Metastatic Pancreatic Carcinoma in the Ovary (tissue), 1 donor: Measurements from ENCODE around the genes IDNK, UBQLN1 and AGTPBP1.

GRCh38 chr9:79583909-79584580, 12.3 kb downstream of the TLE4 start:
- PRO-cap: no peak

GRCh38 chr9:79687671-79687925, 115.8 kb downstream of the TLE4 start:
- PRO-cap: no peak

- PRO-cap: no peak
These were observed 297.0 kb downstream of the TLE4 start for GRCh38 chr9:79868761-79869215.

GRCh38 chr9:81145433-81145996, 543.8 kb downstream of the TLE1 start:
- PRO-cap: no peak

DNA sequence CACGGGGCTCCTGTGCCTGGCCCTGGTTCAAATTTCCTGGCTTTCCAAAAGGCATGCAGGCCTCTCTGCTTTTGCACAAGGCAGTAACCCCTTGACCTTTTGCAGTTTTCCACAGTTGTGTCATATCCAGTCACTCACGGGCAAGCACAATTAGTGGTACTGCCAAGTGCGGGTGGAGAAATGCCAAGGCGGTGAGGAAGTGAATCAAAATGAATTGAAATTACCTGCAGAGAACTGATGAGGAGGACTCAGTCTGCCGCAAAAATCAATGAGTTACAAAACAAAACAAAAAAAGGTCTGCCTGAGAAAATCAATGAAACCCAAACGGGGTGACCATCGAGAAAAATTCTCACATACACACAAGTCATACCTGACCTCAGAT, 126.6 kb downstream of the TLE1 start:
- PRO-cap: no peak

- PRO-cap: no peak
These were observed 65.9 kb downstream of the RASEF start for GRCh38 chr9:82996876-82997516.

DNA sequence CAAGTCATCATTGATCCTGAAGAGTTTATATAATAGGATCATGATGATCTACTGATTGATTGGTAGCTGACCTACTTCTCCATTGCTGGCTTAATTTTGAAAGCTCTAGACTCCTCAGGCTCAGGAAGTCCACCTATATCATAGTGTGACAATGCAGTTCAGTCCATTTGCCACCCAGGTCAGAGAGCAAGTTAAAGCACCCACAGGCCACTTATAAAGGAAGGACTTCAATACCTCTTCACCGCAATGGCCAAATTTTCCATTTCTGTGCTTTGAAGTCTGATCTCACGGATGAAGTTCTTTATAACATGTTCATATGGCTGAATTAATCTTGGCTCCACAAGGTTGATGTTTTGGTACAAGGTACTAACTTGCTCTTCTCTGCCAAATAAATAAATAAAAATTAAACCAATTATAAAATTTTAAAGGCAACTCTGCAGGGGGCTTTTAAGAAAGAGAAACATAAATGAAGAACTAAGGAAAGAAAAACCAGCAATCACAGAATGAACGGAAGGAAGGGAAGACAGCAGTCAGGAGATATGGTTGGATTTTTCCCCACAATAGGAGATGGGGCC, 37.3 kb downstream of the RASEF start:
- PRO-cap: no peak

GRCh38 chr9:83060393-83060976, 2.5 kb downstream of the RASEF start:
- PRO-cap: no peak

DNA sequence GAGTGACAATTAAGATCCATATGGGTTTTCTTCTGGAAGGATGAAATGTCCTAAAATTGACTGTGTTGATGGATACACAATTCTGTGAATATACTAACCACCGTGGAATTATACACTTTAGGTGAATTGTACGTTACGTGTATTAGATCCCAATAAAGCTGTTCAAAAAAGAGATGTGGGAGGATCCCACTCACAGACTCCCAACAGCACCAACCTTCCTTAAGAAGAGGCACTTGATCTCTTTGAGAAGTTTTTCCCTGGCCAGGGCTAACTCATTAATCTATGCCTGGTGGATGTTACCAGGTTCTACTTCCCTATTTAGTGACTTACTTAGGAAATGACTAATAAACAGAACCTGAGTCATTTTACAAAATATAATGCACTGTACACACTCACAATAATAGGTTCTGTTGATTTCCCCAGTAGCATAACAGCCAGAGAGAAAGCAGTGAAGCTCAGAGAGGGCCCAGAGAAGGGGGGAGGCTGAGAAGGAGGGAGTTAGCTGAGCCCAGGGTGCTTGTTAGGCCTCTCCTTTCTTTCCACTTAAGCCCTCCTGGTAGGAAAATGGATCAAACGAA, 27.2 kb downstream of the FRMD3 start:
- PRO-cap: no peak

DNA sequence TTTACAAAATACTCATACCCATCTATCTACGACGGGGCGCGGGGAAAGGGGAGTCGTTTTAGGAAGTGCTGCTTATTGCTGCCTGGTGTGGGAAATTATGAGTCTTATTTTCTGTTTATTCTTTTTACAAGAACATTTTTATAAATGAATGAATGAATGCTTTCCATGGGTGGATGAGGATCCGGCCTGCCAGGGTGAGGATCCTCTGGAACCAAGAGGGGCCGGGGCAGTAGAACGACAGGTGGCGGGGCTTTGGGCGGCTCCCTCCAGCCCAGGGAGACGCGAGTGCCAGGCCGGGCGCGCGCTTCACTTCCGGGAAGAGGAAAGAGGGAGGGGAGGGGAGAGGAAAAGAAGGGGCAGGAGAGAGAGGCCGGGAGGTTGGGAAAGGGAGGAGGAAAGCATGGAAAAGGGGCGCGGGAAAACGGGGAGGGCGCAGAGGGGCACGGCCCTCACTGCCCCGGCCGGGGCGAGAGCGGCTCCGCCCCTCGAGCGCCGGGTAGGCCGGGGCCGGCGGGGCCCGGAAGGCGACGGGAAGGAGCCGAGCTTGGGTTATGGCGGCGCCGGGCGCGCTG, at the start of gene IDNK:
IDNK (plus strand) TSS at position 523 of the 572 bp plus-strand sequence.
- PRO-cap: bidirectional peak, plus-strand start at position 504 of the sequence, minus-strand start at position 287 of the sequence

GRCh38 chr9:83656334-83656770, 33.4 kb downstream of the IDNK start:
- PRO-cap: no peak

DNA sequence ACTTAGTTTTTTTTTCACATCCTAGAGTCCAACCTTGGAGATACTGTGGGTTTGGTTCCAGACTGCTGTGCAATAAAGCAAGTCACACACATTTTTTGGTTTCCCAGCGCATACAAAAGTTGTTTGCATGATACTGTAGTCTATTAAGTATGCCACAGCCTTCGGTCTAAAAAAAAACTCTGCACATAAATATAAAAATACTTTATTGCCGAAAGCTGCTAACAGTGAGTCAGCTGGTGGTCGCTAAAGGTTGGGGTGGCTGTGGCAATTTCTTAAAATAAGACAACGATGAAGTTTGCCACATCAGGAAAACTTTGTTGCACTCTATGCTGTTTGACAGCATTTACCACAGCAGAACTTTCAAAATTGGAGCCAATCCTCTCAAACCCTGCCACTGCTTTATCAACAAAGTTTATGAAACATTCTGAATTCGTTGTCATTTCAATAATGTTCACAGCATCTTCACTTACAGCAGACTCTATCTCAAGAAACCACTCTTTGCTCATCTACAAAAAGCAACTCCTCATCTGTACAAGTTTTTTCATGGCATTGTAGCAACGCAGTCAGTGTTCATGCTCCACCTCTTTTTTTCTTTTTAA, 37.3 kb downstream of the UBQLN1 start:
- PRO-cap: no peak

- PRO-cap: unidirectional peak, plus-strand start at chr9:83707183
These were observed 561 bp downstream of the UBQLN1 start for GRCh38 chr9:83706932-83707862.

GRCh38 chr9:83707863-83708491, at the start of gene UBQLN1:
Gene UBQLN1 (minus strand): TSS chr9:83707958.
- PRO-cap: bidirectional peak, plus-strand start at chr9:83708304, minus-strand start at chr9:83707972

DNA sequence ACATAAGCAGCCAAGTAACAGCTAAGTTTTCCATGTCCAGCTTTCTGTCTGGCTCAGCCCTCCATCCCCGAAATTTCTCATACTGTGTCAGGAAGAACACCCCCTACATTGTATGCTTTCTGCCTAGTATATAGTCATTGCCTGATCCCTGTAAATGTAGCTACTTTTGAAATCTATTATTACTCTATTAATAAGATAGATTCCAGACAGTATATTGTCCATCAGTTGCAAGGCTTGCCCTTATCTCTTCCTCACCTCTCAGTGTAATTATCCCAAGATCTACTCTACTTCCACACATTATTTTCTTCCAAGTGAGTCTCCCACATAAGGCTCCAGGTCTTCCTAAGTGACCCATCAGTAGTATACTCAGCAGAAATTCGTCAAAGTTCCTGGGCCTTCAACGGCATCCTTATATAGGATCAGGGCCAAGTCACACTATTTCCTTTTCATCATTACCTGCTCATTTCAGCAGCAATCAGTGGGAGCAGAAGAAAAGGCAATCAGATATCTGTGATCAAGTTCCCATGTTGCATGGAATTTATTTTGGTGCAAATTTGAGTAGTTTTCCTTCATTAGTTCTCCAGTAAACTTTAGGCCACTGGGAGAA, 20.2 kb downstream of the GKAP1 start:
- PRO-cap: no peak

DNA sequence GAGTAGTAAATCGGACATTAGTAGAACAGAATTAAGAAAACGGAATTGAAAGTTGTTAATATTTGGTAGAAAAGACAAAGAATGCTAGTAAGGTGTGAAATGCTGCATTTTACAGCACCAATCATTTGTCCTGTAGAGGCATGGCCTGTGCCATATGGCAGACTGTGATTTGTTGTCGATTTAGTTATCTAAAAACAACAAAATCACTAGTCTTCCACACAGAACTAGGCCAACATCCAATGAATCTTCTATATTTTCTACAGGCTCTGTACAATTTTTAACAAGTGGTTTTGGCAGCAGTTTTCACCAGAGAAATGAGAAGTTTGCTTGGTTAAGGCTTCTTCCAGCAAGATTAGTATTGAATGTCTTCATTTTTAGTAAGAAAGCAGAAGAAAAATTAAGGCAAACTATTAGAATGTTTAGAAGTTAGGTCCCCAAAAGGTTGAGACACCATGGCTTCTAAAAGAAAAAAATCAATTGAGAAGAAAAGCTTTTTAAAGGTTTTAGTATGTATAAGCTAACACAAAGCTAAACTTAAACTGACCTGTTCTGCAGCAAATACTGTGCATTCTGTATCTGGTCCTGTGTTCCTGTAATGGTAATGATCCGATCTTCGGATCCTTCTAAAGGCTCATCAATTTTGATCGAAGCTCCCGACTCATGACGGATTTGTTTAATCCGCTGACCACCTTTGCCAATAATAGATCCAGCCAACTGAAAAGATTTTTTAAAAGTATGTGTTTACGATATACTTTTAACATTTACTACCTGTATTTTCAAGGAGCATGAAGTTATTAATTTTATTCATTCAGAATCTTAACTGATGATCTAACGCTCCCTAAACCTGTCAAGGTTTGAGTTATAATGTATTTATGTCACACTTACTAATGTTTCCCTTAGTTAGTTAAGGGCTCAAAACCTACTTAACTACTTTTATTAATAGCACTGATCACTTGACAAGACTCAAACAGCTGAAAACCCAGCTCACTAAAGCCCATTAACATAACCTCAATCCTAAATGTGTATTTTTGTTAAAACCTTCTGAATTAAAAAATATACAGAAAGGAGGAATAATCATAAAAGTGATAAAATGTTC, 10.0 kb downstream of the HNRNPK start:
- PRO-cap: no peak

DNA sequence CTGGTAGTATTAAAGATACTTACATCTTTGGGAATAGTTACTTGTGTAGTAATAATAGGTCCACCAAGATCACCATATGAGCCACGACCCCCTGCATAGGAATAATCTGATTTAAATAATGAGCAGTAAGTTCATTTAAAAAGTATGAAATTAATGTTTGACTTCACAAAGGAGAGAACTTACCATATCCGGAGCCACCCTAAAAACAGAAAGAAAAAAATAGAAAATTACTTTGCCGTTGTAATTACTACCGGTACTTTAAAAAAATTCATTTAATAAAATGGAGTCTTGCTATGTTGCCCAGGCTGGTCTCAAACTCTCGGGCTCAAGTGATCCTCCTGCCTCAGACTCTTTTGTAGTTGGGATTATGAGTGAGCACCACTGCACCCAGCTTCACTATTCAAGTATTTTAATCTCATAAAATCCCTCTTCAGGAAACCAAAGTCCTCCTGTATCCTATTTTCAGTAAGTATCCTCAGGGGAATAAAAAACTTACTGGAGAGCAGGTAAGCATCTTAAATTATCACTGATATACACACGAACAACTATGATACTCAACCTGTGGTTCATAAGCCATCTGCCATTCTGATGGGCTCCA, 9.2 kb downstream of the HNRNPK start:
- PRO-cap: no peak

DNA sequence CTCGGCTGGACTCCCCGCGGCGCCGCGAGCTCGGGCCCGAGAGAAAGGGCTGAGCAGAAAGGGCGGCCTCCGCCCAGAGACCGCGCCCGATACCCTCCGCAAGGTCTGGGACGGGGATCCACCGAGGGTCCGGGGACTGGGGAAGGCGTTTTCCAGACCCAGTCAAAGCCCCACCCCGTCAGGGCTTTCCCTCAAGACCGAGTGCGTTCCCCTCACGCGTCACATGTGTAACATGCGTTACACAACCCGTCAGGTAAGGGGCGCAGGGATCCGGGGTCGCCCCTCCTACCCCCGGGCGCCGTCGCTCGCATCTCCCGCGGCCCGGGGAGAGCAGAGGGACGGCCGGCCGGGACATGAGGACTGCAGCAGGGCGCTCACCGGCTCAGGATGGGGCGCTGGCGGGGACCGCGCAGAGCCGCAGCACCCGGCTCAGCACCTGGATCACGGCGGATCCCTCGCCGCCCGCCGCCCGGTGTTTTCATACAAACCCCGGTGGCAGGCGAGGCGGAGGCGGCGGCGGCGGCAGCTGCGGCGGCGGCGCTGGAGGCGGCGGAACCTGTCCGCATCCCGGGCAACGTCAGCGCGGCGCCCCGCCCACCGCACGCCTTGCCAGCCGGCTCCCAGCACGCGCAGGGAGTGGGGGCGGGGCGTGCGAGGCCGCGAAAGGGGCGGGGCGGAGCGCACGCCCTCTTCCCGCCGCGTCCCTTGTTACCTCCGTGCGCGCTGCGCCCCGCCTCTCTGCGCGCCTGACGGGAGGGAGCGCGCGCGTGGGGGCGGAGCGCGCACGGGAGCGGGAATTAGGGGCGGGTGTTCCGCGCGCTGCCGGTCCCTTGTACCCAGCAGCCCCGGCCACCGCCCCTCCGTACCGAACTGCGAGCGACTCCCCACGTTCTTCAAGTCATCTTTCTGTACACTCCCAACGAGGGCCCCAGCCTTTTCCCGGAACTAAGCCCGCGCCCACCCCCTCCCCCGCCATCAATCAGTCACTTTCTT, at the start of gene AGTPBP1:
AGTPBP1 (minus strand) TSS at position 558 of the 993 bp plus-strand sequence.
- PRO-cap: bidirectional peak, plus-strand start at position 863 of the sequence, minus-strand start at position 579 of the sequence

GRCh38 chr9:85965706-85966456, 24.9 kb downstream of the NAA35 start:
- PRO-cap: no peak

DNA sequence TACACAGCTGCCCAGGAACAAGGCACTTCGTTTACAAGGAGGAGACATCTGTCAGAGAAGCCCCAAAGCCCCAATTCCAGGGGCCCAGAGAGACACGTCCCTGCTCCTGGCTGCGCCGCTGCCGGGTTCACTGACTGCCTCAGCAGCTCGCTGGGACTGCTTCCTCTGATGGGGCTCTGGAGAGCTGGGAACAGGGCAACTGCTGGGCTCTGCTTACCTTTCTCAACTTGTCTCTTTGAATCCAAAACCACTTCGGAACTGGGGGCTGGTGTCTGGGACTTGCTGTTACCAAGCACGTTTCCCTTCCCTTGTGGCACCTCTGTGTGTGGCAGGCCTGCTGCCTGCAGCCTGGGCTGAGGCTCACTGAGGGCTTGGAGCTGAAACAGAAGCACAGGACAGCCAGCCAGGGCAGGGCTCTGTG, 63.2 kb downstream of the GOLM1 start:
- PRO-cap: no peak